Sciatic nerve (tissue), 1 donor: Measurements from ENCODE around the gene PEX14.

GRCh38 chr1:10474653-10475062, at the start of gene PEX14:
TSS of gene PEX14 (plus strand) at chr1:10474950.
- PRO-cap = bidirectional peak, plus-strand start at chr1:10474961, minus-strand start at chr1:10474857

DNA sequence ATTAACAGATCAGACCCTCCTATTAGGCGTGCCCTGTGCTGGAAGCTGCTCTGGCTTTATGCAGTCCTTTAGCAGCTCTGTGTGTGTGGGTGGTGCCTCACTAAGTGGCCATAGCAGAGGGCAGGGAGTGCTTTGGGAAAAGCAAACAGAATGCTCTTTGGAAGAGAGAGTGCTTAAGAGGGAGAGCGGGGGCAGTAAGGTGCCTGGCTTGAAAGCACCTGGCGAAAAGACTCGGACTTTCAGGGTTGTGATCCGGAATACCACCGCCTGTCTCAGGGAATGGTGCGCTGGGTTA, 44.4 kb downstream of the PEX14 start:
- PRO-cap = no peak

DNA sequence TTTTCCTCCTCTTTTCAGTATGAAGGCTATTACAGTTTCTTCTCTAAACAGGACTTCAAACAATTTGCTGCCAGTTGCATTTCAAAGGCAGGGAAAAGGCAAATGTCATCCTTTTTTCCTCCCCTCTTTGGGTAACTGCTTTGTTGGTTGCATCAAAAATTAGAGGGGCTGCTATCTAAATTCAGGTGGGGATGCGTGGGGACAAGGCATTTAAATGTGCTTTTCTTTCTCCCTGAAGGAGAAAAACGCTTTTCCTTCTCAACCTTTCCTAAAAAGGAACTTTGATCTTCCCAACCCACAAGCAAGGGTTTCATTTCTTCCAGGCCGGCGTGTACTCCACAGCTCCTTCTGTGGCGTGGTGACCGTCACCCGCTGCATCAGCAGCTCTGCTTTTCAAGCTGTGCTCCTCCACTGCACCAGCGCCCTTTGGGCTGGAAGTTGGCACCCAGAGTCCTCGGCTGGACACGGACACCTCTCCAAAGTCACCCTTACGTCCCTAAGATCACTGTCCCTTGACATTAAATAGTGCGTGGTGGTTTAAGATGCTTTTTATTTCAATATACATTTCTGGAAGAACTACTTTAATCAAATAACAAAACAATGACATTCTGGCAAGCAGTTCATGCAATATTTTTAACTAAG, 54.3 kb downstream of the PEX14 start:
- PRO-cap = no peak

DNA sequence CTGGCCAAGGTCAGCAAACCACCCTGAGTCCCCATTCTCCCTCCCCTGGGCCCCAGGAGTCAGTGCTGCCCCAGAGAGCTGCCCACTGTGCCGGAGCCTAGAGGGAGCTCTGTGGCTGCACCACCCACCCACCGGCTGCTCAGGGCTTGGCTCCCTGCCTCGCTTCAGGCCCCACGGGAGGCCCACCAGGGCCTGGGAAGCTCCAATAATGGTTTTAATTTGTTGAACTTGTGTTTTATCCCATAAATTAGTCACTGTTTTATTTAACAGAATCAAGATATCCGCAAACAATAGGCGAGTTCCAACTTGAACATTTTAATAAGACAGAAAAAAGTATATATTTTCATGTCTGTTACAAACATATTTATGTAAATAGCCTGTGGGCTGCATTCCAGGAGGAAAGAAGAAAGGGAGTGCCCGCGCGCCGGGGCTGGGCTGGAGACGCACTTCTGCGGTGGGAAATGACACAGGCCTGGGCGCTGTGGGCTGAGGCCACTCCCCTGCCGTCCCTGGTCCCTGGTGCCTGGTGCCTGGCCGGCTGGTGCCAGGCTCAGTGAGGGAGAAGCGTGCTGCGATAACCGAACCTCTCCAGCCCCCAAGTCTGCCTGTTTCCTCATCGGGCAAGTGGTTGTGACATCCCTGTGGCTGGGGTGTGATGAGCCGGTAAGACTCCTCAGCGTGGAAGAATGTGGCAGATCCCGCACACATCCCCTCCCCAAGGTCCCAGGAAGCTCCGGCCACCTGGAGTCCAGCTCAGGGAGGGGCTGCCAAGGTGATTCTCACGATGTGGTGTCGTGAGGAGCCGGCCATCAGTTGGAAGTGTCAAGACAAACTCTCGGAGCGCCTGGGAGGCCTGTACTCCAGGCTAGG, 160.6 kb downstream of the PEX14 start:
- PRO-cap = bidirectional peak, plus-strand start at position 553 of the sequence, minus-strand start at position 415 of the sequence

DNA sequence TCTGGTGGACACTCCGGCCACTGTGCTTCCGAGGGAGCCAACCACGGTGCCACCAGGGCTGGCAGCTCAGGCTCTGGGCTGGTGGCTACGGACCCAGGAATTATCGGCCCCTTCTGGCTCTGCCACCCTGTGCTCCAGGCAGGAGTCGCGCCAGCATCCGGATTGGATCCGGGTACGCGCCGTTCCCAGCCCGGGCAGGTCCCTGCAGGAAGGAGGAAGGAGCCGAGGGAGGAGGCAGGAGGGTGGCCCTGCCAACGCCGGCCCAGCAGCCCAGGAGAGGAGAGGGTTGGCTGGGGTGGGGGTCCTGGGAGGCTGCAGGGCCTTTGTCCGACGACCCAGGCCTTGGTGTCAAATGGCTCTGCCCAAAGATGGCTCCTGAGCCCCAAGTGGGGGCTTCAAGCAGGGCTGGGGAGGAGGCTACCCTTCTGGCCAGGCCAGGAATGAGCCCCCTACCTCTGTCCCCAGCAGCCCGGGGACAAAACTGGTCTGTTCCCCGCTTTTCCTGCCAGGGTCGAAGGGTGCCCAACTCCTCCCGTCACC, 160.4 kb downstream of the CASZ1 start:
- PRO-cap = bidirectional peak, plus-strand start at position 254 of the sequence, minus-strand start at position 164 of the sequence

DNA sequence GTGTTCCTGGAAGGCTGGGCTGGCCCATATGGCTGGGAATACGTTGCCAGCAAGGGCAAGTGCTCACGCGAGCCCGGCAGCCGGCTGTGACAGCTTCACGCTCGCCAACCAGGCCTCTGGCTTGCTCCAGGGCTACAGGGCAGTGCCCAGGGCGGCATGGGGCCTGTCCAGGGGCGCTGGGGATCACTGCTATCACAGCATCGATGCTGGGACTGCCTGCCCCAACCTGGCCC, 40.2 kb downstream of the CASZ1 start:
- PRO-cap = no peak

DNA sequence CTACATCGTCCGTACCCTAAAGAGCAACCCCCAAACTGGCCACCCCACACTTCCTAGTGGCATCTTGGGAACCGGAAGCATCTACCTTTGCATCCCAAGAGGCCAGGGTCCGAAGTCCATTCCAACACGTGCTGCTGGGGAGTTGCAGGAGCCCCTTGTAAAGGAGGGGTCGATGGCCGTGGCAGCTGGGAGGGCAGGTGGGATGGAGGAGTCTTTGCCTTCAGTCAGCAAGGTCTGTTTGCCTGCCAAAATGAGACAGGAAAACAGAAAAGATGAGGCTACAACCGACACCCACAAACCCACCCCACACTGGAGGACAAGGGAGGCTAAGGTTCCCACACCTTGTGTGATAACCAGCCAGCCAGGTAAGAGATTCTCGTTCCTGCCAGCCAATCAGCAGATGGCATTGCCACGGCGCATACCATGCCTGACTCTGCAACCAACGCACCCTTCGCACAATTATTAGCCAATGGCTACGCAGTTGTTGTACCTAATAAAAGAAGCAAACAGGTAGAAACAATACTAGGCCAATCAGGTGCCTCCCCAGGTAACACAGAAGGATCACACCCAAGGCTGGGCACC, 35.7 kb downstream of the CASZ1 start:
- PRO-cap = no peak

GRCh38 chr1:10772993-10773580, 23.4 kb downstream of the CASZ1 start:
- PRO-cap = no peak

DNA sequence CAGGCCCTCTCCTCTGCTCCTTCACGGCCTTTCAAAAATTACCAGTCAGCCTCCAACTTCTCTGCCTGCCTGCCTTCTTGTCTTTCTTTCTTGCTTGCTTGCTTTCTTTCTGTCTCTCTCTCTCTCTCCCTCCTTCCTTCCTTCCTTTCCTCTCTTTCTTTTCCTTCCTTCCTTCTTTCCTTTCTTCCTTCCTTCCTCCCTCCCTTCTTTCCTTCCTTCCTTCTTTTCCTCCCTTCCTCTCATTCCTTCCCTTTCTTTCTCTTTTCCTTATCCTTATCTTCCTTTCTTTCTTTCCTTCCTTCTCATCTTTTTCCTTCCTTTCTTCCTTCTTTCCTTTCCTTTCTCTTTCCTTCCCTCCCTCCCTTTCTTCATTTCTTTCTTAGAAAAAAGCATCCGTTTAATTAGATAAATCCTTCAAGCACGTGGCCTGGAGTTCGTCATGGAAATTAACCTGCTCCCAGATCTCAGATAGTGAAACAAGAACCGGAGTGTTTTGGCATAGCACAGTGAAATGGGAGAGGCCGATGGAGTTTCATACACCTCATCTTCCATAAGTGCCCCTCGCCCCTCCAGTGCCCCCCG, 11.4 kb downstream of the CASZ1 start:
- PRO-cap = no peak

GRCh38 chr1:10819354-10820268, 23.2 kb upstream of the CASZ1 start:
- PRO-cap = no peak

GRCh38 chr1:10857597-10858262, 61.3 kb upstream of the CASZ1 start:
- PRO-cap = no peak

GRCh38 chr1:10899858-10900677, 81.8 kb downstream of the C1orf127 start:
- PRO-cap = no peak

DNA sequence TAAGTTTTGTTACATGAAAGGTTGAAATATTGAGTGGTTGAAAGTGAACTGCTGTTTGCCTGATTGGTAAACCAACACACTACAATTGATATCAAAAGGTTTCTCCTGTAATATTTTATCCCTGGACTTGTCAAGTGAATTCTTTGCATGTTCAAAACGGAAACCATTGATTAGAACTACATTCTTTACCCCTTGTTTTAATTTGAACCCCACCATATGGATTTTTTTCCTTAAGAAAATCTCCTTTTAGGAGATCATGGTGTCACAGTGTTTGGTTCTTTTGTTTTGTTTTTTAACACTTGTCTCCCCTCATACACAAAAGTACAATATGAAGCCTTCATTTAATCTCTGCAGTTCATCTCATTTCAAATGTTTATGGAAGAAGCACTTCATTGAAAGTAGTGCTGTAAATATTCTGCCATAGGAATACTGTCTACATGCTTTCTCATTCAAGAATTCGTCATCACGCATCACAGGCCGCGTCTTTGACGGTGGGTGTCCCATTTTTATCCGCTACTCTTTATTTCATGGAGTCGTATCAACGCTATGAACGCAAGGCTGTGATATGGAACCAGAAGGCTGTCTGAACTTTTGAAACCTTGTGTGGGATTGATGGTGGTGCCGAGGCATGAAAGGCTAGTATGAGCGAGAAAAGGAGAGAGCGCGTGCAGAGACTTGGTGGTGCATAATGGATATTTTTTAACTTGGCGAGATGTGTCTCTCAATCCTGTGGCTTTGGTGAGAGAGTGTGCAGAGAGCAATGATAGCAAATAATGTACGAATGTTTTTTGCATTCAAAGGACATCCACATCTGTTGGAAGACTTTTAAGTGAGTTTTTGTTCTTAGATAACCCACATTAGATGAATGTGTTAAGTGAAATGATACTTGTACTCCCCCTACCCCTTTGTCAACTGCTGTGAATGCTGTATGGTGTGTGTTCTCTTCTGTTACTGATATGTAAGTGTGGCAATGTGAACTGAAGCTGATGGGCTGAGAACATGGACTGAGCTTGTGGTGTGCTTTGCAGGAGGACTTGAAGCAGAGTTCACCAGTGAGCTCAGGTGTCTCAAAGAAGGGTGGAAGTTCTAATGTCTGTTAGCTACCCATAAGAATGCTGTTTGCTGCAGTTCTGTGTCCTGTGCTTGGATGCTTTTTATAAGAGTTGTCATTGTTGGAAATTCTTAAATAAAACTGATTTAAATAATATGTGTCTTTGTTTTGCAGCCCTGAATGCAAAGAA, 10.8 kb downstream of the TARDBP start:
- PRO-cap = no peak

DNA sequence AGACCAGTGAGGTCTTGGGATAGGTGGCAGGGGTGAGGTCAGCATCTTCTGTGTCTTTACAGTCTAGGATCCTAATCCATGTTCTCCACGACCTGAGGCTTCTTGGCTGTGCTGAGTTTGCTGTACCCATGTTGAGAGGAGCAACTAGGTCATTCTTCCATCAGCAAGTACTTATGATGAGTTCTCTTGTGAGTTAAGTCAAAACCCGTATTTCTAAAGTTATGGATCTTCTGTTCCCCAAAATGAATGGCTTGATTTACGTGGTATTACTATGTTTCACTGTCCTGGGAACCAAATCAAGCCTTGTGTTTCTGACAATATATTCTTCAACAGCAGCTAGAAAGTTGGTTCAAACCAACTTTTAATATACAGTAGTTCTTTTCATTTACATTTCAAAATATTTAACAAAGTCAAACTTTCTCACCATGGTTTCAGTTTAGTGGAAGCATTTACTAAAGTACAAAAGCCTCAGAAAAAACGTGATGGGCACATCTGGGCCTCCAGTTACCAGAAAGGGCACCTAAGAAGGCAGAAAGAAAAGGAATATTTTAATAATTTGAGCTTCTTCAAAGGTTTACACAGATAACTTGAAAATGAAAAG, 7.4 kb upstream of the EXOSC10 start:
- PRO-cap = no peak

GRCh38 chr1:11649583-11649962, 4.7 kb downstream of the FBXO2 start:
- PRO-cap = no peak

GRCh38 chr1:11671395-11672036, 7.5 kb downstream of the FBXO6 start:
- PRO-cap = no peak

GRCh38 chr1:11689650-11690123, 1.8 kb upstream of the DRAXIN start:
- PRO-cap = no peak

GRCh38 chr1:11725305-11726137, 10.4 kb upstream of the AGTRAP start:
- PRO-cap = no peak

DNA sequence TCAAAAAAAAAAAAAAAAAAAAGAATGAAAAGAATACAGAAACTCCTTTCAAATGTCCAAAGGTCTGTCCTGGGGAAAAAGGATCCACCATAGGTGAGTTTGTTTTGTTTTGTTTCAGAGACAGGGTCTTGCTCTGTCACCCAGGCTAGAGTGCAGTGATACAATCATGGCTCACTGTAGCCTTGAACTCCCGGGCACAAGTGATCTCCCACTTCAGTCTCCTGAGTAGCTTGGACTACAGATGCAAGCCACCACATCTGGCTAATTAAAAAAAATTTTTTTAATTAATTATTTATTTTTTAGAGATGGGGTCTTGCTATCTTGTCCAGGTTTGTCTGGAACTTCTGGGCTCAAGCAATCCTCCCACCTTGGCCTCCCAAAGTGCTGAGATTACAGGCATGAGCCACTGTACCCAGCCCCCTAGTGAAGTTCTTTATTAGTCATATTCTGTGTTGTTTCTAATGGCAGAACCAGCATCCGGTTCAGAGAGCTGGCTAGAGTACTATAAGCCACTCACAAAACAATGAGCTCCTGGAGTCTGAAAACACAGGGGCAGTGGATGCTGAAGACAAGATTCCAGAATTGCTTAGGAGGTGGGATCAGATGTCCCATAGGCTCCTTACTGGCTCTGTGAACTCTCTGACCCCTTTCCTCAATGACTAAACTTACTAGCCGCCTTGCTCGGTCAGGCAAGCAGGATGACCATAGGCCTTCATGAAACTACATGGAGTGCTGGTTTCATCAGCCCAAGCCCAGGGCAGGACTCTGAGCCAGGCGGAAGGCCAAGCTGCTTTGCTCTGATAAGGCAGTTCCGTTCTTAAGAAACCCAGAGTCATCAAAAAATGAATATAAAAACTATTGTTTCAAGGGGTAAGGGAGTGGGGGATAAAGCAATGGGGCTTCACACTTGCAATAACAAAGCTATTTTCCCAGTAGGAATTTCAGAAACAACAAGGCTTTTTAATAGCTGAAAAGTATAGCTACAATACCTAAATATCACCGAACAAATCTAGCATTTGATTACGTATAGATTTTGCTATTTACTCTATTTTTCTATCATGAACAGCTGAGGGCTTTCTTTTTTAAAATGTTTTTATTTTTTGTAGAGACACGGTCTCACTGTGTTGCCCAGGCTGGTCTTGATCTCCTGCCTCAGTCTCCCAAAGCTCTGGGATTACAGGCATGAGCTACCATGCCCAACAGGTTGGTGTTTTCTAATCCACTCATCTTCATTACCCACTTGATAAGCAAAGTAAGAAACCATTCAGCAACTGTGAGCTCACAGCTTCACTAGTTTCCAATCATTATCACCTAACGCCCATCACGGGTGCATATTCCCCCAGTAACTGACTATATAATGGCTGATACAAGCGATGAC, 8.1 kb downstream of the MTHFR start:
- PRO-cap = unidirectional peak, plus-strand start at position 485 of the sequence

GRCh38 chr1:11800644-11801176, 5.1 kb downstream of the MTHFR start:
- PRO-cap = no peak